ENCODE results near the gene TMEM101.

DNA sequence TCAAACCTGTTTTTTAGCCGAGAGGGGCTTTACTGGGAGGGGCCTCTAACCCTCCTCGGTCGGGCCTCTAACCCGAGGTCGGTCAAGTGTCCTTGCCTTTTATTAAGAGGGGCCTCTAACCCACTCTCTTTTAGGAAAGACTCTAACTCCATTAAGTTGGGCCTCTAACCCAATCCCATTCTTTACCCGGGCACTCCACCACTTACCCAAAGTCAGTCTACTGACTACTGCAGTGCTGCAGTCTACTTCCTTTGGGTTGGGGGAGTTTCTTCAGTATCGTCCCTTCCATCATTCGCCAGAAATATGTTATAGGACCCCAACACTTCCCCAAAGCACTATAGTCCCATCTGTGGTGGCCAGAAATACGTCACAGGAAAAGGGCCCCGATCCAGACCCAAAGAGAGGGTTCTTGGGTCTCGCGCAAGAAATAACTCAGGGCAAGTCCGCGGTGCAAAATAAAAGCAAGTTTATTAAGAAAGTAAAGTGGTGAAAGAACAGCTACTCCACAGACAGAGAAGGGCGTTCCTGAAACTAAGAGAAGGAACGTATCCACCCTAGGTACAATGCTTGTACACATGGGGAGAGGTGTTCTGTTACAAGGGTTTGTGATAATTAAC is 39.1 kb upstream of the ARL4D start:
- PRO-cap: no peak

DNA sequence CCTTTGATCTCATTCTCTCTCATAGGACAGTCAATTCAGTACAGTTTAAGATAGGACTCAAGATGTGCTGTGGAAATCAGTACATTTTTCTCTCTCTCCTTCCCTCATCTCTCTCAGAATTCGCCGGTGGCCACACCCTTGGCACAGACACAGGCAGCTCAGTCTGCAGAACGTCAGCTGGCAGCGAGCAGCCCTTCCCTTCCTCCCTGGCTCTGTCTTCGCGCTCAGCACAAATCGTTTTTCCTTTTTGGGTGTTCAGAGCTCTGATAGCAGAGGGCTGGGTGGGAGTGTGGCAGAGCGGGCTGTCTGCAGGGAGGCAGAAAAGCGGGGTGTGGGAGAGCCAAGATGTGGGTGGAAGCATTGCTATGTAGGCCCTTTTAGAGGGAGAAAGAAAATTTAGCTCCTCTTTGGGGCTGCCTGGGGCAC is 18.7 kb downstream of the ARL4D start:
- PRO-cap: no peak

DNA sequence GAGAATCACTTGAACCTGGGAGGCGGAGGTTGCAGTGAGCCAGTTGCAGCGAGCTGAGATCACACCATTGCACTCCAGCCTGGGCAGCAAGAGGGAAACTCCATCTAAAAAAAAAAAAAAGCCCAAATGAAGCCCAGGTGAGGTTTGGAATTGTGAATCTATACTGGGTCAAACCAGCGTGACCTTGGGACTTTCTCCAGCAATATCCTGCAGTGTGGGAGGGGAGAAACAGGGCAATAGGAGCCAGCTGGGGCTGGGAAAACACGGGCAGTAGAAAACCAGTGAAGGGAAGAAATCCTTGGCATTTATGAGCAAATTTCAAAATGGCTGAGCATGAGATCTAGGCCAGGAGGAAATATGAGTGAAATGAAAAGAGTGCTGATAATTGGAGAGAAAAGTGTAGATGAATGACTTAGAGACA is 8.1 kb upstream of the DHX8 start:
- PRO-cap: no peak

- PRO-cap: unidirectional peak, plus-strand start at chr17:43530552; unidirectional peak, minus-strand start at chr17:43530790
These were observed 15.7 kb downstream of the ETV4 start for GRCh38 chr17:43529834-43531356.

- PRO-cap: no peak
These were observed 28.1 kb upstream of the ETV4 start for GRCh38 chr17:43574249-43574616.

DNA sequence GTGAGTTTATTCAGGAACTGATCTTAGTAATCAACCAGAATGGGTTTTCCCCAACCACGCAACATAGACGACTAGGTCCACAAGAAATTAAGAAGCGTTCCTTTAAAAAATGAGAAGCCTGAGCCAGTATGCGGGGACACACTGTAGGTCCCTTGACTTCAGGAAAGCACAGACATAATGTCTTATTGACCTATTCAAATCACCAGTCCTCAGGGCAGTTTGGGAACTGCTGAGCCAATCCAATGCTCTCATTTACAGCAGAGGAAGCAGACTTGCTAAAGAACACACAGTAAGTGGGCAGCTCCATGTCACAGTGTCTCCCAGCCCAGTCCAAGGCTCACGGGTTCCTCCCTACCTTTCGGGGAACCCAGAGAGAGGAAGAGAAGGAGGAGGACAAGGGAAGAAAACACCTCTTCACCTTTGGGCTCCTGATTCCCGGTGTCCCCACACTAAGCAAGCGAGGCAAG is 2.2 kb downstream of the MPP3 start:
- PRO-cap: no peak

- PRO-cap: no peak
These were observed 549 bp downstream of the NAGS start for GRCh38 chr17:44004792-44005550.

DNA sequence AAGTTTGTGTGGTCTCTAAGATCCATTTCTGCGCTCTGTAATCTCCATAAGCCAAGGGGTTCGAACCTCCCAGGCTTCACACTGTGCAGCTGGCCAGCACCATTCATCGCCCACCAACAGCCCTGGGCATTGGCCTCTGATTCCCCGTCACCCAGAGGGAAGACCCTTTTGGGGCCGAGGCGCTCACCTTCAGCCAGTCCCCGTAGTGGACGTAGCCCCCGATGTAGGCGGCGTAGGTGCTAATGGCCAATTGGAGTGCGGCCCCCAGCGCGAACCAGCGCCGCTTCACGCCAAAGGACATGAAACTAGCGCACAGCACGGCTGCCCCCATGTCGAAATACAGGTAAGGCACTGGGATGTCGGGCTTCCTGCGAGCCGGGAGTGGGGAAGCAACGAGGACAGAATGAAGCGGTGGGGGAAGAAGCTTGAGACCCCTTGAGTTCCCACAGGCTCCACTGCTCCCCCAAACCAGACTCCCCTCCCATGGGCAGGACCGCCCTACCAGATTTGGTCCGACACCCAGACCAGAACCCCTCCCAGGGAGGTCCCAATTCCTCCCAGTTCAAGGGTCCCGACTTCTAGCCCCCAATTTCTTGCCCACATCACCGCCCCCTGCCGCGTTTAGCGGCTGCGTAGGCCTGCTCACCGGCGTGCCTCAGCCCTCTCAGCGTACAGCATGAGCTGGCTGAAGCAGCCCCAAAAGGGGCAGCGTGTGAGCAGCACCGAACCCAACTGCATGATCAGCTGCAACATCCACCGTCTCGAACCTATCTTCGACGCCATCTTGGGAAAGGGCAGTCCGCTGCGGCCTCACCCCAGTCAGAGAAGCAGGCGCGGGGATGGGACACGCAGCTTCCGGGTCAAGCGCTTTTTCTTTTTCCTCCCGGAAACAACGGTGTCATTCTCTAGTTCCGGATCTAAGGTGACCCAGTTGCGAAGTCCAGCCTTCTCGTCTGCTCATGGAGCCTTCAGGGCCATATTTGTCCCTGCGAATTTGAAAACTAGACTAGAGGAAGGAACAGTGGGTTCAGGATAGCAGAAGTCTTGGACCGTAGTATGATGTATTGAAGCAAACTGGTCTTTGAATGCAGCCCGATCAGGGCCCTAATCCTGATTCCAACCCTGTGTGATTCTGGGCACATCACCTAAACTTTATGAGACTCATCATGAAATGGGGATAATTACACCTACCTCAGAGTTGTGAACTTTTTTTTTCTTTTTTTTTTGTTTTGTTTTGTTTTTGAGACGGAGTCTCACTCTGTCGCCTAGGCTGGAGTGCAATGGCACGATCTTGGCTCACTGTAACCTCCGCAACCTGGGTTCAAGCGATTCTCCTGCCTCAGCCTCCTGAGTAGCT is at the start of gene TMEM101:
TSS of gene TMEM101 (minus strand) at position 794 of the 1,357 bp plus-strand sequence.
- PRO-cap: bidirectional peak, plus-strand start at position 929 of the sequence, minus-strand start at position 787 of the sequence

DNA sequence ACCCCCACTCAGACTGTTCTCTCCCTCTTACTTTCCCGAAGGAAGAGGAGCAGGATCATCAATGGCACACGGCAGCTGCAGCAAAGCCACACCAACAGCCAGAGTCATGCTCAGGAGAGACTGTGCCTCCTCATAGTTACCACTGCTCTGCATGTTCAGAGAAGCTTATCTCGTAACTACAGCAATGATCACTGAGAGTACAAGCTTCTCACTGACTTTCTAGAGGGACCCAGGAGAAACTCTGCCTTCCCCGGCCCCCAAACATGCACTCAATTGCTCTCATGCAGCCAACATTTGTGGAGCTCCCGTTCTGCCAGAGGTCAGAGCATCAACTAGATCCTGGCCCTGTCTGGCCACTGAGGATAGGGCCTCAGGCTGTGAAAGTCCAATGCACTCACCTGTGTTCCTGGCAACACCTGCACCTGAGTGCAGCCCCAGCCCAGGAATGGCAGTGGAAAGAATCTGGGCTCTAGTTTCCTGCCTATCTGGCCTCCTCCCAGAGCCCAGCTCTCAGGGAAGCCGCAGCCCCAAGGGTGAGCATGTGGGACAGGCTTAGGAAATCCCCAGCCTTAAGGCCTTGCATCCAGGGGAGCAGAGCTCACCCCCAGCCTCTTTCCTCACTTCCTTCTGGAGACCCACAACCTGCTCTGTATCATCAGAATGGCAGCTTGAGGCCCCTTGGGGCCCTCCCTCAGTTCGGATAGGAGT is 10.4 kb upstream of the TMEM101 start:
- PRO-cap: no peak

DNA sequence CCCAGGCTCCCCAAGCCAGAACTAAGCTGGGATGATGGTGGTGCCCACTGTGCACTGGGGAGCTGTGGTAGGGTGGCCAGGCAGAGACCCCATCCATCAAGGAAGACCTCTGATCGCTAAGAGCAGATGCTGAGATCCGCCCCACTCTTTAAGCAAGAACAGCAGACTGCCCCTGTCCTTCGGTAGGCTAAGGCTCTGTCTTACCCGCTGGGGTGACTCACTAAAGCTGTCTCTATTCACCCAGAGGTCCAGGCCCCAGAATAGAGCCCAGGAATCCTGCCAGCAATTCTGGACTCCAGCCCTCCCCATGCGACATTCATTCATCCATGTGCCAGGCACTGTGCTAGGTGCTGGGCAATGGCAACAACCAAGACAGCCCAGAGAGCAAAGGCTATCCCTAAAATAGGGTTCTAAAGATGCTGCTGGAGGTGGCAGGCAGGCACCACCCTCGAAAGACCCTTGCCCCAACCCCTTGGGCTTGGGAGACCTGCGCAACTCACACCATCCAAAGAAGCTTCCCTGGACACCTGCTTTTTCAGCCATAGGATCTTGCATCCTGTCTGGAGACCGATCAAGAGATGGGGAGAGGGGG is 15.3 kb downstream of the HDAC5 start:
- PRO-cap: no peak

DNA sequence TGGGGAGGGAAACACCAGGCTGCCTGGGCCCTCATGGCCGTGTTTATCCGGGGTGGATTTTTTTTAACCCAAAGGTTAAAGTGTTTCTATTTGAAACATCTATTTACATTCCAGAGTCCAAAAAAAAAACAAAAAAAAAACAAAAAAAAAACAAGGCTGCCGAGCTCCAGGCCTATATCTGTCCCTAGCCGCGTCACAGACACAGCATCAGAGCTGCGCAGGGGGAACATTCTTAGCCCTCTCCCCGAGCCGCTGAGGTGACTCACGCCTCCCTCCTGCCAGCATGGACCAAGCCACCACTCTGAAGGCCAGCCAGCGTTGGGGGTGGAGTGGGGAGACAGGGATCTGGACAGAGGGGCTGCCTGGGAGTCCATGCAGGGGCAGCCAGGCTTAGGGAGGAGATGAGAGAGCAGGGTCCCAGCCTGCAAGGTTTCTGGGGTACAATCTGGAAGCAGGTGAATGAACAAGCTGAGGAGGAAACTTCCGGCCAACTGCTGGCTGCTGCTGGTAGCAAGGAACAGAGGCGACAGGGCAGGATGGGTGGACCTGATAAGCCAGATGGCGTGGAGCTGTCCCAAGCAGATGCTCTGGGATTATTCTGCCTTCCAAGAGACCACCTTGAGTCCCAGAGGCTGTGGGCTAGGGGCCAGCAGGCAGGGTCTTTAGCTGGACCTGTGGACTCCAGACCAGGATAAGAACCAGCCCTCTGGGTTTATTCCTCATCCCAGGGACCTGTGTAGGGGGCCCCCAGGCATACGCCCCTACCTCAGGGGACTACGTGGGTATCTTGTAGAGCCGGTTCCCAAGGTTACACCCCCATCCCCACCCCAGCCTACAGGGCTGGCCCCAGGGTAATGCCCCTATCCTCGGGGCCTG is 14.6 kb downstream of the HDAC5 start:
- PRO-cap: bidirectional peak, plus-strand start at position 622 of the sequence, minus-strand start at position 519 of the sequence

- PRO-cap: no peak
These were observed 3.2 kb downstream of the UBTF start for GRCh38 chr17:44216068-44216838.

DNA sequence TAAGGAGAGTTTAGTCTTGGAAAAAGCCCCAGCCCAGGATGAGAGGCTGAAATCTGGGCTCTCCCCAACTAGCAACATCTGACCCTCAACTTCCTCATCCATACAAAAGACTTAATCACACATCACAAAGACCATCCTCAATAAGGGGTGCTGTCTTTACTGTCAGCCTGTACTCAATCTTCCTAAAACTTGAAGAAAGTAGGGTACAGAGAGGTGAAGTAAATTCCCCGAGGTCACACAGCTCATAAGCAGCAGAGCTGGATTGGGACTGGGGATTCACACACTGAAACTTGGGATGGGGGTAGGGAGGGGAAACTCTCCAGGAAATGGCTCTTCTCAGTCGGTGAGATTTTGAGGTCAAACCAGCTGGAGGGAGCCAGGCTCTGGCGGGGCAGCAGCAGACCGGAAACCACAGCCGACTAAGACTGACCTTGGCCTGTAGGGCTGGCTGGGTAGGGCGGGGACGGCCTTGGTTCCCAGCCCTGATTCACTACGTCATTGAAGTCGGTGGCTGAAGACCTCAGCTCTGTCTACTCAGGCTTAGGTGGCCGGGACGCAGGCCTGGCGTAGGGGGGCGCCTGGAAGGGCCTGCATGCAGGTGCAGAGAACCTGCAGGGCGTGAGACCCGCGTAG is 11.6 kb upstream of the SLC4A1 start:
- PRO-cap: no peak

GRCh38 chr17:44348004-44348510 is 3.0 kb downstream of the GRN start:
- PRO-cap: no peak

DNA sequence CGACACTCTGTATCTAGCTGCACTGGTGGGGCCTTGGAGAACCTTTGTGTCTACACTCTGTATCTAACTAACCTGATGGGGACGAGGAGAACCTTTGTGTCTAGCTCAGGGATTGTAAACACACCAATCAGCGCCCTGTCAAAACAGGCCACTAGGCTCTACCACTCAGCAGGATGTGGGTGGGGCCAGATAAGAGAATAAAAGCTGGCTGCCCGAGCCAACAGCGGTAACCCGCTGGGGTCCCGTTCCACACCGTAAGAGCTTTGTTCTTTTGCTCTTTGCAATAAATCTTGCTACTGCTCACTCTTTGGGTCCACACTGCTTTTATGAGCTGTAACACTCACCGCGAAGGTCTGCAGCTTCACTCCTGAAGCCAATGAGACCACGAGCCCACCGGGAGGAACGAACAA is 5.9 kb upstream of the FAM171A2 start:
- PRO-cap: no peak

DNA sequence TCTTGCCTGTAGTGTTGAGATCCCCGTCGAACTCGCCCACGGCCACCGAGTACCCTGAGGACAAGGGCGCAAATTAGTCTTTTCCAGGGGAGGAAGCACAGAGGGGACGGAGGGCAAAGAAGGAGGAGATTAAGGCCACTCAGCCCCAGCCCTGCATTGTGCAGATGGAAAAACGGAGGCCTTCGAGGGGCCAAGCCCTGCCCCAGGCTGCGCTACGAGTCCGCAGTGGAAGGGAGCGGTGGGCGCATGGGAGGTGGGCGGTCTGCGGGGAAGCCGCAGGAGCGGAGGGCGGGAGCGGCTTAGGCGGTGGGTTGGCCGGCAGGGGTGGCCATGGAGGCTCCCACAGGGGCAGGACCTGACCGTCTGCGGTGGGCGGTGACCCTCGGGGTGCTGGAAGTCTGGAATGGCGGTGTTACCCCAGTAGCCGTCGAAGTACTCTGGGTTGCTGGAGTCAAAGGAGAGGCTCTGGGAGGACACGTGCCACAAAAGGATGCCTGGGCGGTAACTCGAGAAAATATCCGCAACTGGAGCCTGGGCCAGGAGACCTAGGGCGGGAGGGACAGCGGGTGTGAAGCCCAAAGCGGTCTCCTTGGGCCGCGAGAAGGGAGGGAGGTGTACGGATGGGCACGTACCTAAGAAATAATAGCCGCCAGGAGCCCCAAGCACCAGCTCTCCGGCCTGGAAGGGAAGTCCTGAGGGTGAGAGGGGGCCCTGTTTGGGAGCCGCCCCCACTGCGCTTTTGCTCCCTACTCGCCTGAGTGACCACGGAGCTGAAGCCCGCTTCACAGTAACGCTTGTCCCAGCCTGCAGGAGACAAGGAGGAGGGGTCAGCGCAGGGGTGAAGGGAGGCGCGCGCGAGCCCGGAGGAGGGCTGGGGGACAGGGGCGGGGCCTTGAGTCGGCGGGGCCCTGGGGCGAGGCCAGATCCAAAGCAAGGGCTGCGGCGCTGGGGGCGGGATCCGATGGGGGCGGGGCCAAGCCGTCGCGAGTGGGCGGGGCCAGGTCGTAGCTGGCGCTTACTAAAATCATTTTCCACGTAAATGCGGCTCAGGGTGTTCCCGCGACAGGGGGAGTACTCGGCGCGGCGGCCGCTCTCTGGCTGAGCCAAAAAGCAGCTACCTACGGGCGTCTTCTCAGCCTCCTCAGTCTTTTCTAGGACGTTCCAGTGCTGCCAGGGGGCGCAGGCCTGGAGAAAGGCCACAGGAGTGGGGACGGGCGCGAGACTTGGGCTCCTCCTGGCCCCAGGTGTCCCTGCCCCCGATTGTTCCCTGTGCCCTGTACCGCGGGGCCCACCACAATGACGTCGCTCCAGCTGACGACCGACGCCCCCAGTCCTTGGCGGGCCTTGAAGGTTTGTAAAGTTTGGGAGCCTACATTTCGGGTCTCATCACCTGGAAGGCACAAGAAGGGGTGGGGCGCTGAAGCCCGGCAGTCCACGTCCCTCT is 4.4 kb downstream of the ITGA2B start:
- PRO-cap: bidirectional peak, plus-strand start at position 1,048 of the sequence, minus-strand start at position 822 of the sequence

- PRO-cap: no peak
These were observed 26.7 kb upstream of the GPATCH8 start for GRCh38 chr17:44529838-44530290.

DNA sequence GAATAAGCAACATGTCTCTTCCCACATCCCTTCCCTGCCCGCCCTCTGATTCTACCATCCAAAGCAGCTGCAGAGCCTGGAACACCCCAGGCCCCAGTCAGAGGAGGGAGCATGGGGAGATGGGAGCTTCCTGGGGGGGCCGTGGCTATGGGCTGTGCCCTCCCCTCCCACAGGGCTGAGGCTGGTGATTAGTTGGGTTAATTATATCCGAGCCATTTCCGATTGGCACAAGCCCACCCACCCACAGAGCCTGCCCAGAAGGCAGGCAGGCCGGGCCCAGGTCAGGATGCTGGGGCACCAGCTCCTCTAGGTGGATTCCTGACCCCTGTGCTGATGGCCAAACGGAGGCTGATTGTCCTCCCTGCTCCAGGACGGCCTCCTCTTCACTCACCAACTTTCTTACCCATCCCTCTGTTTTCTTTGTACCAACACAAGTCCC is 28.6 kb upstream of the MEIOC start:
- PRO-cap: no peak

DNA sequence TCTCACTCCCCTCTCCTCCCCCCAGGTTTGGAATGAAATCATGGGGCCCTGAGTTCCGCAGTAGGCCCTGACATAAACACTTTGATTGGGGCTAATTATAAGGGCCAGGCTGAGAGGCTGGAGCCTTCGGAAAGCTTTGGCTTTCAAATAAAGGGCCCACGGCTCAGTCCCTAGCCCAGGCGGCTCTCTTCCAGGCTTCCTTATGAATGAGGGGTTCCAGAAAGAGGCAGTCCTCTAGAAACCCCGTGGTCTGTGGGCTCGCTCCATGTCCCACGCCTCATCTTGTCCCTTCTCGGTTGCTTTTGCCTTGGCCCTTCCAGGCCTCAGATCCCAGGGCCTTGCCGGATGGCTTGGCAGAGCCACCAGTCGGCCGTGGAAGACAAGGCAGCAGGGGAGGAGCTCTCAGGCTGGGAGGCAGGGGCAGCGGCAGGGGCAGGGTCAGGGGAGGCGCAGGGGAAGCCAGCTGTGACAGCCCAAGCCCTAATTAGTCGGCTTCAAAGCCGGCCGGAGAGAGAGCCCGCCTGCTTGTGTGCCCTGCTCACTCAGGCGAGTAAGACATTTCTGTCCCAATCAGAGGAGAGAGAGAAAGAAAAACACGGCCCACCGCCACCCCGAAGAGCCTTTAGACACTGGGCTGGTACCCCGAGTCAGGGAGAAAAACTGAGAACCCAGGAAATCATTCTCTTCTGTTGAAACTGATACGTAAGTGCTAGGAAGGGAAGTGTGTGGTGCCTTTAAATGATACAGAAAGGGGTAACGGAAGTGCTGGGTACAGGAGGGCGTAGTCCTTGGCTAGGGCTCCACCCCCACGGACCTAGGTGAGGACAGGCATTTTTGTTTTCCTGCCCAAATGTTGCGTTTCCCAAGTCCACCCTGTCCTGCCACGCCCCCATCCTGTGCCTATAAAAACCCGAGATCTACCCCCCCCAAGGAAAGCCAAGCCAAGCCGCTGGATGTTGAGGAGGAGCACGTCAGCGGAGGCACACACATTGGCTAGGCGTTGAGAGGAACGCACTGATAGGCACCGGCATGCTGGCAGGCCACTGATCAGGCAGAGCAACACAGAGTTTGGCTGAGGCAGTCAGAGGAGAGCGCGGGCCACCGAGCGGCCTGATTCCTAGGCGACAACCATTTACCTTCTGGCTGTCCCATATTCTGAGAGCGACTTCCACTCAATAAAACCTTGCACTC is 27.8 kb upstream of the MEIOC start:
- PRO-cap: bidirectional peak, plus-strand start at position 487 of the sequence, minus-strand start at position 381 of the sequence

- PRO-cap: no peak
These were observed 8.7 kb downstream of the MEIOC start for GRCh38 chr17:44664938-44665302.

Measured in LUHMES (cell line).